Measurements from ENCODE around the genes IQGAP3, HAPLN2 and ETV3.

DNA sequence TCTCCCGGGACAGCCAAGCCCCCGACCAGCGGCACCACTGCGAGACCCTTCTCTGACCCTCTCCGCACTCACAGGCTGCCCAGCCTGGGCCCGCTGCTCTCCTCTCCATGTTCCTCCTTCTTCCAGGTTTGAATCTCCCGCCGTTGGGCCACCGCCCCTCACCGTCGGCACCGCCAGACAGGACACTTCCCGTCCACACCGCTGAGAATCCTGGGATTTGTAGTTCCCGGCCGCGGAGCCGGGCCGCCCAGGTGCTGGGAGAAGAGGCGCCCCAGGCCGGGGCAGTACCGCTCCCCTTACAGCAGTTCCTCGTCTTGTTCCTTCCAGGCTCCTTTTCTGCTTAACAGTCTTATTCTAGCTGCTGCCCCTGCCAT is at the start of gene IQGAP3:
IQGAP3 (minus strand) TSS at position 145 of the 374 bp plus-strand sequence.
- RRBS, result 10% methylated on average over 5 of the region's 23 CpGs

- RRBS, result 2% methylated on average over 6 of the region's 22 CpGs
Measured at GRCh38 chr1:156600575-156601348, 9.2 kb downstream of the NAXE start.

- RRBS, result no CpG with 5 or more reads among the region's 8 CpGs
Measured at GRCh38 chr1:156602601-156603007, 11.0 kb downstream of the NAXE start.

GRCh38 chr1:156615199-156615593 is 4.0 kb upstream of the HAPLN2 start:
- RRBS, result no CpG with 5 or more reads among the region's 3 CpGs

DNA sequence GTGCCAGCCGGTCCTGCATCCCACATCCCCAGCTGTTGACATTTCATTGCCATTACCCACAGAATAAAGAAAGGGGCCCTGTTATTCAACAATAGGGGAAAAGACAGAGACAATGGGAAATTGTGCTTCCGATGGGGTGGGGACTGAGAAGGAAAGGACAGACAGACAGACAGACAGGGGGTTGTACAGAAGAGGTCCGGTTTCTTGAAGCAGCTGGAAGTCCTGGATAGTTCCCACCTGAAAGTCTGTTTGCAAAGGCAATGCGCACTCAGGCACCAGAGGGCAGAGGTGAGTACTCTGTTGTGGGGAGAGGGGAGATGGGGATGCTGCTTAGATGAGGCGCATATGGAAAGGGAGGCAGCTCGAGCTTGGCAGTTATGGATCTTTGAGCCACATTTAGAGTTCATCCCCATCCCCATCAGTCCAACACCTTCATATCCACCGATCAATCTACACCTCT is at the start of gene HAPLN2:
HAPLN2 (plus strand) TSS at position 168 of the 460 bp plus-strand sequence.
- RRBS, result no CpG with 5 or more reads among the region's 7 CpGs

DNA sequence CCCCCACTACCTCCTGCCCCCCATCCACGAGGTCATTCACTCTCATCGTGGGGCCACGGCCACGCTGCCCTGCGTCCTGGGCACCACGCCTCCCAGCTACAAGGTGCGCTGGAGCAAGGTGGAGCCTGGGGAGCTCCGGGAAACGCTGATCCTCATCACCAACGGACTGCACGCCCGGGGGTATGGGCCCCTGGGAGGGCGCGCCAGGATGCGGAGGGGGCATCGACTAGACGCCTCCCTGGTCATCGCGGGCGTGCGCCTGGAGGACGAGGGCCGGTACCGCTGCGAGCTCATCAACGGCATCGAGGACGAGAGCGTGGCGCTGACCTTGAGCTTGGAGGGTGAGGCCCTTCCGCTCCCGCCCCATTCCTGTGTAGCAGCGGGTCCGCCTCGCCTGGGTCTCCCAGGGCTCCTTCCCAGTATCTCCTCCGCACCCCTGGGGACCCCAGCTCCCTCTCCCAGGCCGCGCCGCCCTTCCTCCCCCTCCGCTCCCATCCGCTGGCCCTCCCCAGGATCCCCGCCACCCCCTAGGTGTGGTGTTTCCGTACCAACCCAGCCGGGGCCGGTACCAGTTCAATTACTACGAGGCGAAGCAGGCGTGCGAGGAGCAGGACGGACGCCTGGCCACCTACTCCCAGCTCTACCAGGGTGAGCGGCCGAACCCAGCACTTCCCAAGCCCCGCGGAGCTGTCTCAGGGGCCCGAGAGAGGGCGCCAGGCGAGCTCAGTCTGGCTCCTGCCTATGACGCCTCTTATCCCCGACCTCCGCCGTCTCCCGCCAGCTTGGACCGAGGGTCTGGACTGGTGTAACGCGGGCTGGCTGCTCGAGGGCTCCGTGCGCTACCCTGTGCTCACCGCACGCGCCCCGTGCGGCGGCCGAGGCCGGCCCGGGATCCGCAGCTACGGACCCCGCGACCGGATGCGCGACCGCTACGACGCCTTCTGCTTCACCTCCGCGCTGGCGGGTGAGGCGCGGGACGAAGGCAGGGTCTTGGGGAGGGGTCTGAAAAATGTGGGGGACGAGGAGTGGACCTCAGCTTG is 4.9 kb downstream of the HAPLN2 start:
- RRBS, result 8% methylated on average over 9 of the region's 95 CpGs

DNA sequence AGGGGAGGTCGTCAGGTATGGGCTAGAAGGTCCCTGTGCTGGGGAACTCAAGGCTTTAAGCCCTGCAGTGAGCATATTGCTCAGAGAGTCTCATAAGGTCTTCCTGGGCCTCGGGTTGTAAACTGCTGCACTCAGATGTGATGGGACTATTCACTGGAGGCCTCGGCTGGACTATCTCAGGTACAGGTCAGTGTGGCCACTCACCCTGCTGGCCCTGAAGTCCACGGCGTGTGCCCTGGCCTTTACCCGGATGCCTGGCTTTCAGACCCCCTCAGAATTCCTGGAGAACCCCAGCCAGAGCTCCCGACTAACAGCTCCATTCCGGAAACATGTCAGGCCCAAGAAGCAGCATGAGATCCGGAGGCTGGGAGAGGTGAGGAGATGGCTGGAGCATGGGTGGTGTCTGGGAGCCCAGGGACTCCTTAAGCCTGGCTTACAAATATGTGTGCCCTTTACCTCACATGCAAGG is 3.6 kb upstream of the ISG20L2 start:
- RRBS, result 62% methylated on average over 4 of the region's 9 CpGs

DNA sequence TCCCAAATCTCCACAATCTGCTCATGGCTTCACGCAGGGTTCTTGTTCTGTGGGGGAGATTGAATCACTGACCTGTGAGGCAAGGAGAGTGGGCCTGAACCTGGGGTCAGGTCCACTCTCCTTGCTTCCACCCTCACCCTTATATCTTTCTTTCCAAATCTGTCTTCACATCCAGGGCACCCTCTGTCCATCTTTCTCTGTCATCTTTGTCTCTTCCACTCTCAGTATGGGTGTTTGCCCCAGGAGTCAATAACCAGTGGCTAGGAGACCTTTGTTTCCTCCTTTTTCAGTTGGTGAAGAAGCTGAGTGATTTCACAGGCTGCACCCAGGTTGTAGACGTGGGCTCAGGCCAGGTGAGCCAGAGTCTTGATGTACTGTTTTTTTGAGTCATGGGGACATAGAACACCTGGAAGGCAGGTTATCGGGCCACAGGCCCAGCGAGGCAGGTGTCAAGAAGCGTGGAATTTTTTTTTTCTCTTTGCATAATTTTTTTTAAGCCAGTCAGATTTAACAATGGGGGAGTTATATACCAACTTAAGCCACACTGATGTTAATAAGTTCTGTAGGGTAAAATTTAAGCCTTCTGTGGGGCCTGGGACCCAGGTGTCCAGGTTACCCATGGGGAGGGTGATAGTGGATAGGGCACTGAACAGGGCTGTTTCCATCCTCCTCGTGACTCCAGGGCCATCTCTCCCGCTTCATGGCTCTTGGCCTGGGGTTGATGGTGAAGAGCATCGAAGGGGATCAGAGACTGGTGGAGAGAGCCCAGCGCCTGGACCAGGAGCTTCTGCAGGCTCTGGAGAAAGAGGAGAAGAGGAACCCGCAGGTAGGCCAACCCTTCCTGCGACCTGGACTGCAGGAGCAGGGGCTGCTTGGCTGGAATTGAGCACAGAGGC is 4.4 kb upstream of the ISG20L2 start:
- RRBS, result no CpG with 5 or more reads among the region's 11 CpGs

DNA sequence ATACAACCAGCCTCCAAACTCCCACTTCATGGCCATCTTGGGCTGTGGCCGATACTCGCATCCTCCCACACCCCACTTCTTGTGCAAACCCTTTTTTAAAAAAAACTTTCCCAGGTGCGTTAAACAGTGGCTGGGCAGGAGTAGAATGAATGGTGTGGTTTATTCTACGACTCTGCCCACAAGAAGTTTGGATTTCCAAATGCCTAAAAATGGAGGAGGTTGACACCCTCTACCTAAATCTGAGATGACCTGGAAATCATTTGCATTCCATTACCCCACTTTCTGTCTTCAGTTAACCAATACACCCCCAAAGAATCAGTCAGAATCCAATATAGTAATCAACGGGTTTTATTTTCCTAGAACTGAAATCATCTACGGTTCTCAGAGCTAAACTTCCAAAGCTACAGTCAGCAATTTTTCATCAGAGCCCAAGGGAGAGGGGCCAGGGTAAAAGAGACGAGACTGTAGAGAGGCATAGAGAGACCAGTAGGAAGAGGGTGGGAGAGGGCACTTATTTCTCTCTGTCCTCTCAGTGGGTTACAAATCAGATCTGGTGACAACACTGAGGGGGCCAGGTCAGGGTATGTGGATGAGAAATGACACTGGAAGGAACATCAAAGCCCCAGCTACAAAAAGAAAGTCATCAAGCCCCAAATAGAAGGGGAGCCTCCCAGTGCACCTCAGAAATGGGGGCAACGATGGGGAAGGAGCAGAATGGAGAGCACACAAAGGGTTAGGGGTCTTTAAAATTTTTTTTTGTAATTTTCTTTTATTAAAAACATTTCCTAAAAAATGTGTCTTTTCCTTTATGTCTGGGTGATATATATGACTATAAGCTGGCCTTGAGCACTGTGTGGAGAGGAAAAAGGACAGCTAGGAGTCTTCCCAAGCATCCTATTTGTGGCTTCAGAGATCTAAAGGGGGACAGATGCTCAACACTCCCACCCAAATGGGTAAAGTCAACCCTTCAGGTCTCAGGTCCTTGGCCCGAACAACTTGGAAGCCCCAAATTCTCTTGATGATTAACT is 1.2 kb upstream of the MRPL24 start:
- RRBS, result no CpG with 5 or more reads among the region's 9 CpGs

DNA sequence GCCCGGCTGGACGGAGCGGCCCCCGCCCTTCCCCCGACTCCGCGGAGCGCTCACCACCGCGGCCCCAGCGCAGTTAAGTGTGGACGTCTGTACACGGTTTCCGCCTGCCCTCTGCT is 367 bp upstream of the HDGF start:
- RRBS, result no CpG with 5 or more reads among the region's 14 CpGs

- RRBS, result no CpG with 5 or more reads among the region's 12 CpGs
Measured at GRCh38 chr1:156796385-156797557, 19.9 kb downstream of the SH2D2A start.

DNA sequence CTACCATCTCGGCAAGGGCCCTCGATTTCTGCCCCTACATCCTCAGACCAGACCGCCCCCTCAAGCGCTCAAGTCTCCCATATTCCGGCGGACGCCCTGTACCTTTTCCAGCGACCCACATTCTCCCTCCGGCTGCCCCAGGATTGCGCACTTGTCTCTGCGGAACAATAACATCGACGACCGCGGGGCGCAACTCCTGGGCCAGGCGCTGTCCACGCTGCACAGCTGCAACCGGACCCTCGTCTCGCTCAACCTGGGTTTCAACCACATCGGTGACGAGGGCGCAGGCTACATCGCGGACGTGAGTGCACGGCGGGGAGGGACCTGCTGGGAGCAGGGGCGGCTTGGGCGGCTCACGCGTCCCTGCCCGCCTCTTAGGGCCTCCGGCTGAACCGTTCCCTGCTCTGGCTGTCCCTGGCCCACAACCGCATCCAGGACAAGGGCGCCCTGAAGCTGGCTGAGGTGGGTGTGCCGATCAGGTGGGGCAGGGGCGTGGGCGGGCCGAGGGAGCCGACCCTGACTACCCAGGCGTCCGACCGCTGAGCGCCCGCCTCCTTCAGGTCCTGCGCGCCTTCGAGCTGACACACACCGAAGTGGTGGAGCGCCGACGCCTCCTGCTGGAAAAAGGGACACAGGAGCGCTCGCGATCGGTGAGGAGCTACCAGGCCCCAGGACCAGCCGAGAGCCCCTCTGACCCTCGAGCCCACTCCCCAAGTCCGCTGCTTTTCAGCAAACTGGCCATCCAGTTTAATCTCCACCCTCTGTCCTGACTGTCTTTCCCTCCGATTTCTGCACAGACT is 7.1 kb downstream of the LRRC71 start:
- RRBS, result 21% methylated on average over 7 of the region's 63 CpGs

DNA sequence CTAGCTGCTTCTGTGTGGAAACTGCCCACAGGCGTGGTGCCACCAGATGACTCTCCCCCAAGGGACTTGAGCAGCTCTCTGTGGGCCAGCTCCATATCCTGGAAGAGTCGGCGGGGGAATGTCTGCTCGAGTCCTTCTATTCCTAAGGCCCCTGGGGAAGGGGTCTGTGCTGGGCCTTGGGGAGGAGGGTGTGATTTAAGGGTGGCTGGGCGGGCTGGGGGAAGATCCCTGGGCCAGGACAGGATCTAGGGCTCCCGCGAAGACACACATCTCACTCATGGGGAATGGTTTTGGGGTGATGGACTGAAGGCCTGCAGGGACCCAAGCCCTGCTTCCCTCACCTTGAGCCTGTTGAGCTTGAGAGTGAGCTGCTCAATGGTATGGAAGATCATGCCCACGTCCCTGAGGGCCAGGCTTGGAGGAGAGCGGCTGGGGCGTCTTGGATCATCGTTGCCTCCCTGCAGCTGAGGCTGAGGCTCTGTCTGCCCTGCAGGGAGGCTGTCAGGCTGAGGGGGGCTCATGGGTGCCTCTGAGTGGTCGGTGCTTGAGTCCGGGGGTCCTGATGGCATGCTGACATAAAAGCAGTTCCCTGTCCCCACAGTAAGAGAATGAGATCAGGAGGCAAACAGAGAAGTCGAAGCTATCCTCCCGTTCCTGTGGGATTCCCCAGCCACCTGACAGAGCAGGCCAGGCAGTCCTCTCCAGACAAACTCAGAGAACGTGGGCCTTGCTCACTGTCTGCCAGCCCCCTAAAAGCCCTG is 16.7 kb downstream of the LRRC71 start:
- RRBS, result no CpG with 5 or more reads among the region's 16 CpGs

DNA sequence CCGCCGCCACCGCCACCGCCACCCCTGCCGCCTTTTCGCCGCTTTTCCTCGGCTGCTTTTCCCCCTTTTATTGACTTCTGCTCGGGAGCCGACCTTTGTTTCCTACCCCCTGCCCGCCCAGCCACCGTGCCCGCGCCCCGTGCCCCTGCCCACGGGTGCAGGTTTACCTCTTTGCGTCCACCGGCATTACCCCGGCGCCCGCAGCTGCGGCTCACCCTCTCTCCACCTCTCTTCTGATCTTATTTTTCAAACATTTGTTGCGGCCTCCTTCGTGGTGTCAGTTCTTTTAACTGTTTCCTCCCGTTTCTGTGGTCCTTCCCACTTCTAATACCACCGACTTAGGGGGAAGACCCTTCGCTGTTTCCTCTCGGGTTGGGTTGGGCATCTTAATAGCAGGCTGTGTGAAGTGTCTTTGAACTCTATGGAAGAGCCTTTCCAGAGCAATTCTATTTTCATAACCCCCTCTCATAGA is 723 bp upstream of the ARHGEF11 start:
- RRBS, result no CpG with 5 or more reads among the region's 28 CpGs

DNA sequence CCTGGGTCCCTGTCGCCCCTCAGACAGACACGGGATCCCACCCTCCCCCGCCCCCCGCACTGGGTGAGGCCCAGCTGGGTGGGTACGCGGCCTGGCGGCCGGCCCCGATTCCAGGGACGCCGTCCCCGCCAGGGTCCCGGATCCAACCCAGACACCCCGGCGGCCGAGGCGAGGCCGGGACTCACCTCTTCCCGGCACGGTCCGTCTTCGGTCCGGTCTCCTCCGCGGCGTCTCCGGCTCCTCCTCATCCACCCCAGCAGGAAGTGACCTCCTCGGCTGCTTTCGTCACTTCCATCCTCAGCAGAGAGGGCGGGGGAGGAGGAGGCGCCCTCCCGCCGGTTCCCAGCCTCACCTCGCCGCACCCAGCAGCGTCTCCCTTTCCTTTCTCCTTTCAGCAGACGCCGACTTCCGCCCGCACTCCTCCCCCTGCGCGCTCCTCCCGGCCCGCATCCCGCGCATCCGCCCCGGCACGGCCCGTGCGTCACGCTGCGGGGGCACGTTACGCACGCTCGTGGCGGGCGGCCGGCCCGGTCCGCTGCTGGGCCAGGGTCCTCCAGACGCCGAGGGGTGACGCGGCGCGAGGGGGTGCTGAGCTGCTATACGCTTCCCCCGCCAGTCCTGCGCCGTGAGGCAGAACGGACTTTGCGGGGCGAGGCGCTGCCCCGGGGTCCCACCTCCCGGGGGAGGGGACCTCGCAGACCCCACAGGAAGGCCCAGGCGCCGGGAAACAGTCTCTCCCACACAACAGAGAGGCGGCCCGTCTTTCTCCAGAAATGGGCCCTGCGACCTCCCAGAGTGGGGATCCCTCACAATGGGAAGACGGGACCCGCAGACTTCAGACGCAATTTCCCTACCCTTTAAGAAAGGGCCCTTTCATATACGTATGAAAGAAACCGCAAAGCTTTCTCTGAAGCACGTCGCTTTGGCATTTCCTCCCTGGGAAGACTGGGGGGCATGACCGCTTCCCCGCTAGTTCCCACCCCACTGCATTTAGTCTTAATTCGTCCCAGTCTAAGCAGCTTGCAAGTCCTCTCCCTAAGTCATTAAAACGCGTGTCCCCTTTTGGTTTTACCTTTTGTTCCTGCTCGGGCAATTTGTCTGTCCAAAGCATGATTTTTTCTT is at the start of gene ETV3:
ETV3 (minus strand) TSS at position 265 of the 1,122 bp plus-strand sequence.
- RRBS, result 3% methylated on average over 24 of the region's 97 CpGs

DNA sequence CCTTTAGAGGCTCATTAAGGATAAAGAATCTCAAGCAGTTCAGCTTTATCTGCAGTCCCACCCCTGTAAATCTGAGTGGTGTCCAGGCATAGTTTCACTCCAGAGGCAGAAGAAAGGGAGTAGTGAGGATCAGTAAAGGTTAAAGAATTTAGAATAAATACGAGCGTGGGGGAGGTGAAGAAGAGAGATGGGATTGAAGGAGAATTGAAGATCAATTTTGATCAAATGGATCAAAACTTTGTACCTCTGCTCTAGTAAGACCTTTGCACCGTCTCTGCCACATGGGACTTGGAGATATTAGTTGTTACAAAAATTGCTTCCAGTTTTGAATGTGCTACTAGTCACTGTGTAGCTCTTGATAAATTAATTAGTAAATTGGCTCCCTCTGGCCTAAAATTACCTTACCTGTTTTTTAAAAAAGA is 1.1 kb upstream of the ETV3 start:
- RRBS, result no CpG with 5 or more reads among the region's 3 CpGs

DNA sequence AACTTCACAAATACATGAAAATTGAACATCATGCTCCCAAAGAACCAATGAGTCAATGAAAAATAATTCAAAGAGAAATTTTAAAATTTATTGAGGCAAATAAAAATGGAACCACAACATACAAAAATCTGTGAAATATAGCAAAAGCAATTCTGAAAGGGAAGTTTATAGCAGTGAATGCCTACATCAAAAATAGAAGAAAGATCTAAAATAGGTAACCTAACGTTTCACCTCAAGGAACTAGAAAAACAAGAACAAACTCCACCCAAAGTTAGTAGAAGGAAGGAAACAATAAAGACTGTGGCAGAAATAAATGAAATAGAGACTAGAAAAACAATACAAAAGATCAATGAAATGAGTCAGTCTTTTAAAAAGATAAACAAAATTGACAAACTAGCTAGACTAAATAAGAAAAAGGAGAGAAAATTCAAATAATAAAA is 4.6 kb downstream of the FCRL1 start:
- RRBS, result no CpG with 5 or more reads among the region's 1 CpG

DNA sequence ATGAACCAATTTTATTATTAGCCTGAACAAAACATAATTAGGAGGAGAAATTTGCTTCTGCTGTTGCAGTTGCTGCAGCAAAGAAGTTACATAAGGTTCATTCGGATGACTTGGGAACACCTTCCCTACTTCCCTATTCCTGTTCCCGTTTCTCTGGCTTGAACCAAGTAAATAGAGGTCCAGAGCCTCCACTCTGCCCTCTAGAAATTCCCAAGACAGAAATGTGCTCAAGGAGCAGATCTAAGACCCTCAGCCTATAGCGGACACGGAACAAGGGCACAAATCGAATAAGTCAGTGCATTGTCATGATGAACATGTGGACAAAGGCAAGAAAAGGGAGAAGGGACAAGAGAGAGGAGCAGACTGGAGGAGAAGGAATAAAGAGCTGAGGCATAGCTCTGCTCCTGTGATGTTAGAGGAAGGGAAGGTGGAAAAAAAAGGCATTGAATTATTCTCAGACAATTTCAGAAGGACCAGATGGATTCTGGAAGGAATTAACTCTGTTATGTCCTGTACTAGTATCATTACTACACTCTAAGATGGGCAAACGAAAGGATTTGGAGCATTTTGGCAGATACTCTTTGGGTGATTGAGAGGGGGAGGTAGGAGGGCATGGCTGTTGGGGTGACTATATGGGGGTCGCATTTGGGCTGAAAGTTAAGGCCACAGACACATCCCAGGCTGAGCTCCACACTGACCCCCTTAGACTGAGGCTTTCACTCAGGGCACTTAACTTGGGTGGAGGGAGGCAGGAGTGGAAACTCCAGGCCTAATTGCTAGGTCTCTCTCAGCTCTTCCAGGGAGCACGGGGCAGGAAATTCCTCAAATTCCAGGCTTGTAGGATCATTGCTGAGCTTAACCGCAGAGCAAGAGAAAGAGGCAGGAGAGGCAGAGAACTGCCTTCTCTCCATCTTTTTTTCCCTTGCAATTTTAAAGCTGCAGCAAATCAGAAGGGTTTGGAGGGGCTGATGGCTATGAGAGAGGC is 25.7 kb downstream of the KIRREL1 start:
- RRBS, result no CpG with 5 or more reads among the region's 9 CpGs

- RRBS, result no CpG with 5 or more reads among the region's 11 CpGs
Measured at GRCh38 chr1:158998915-158999328, 3.6 kb downstream of the PYDC5 start.

Measured in AG09309 (cell line).